GM12892 (cell line): ENCODE data around the genes FAM240B and CNTNAP3B.

- RRBS, result no CpG with 5 or more reads among the region's 3 CpGs
Measured at GRCh38 chr9:38195589-38195864, 126.5 kb upstream of the SHB start.

DNA sequence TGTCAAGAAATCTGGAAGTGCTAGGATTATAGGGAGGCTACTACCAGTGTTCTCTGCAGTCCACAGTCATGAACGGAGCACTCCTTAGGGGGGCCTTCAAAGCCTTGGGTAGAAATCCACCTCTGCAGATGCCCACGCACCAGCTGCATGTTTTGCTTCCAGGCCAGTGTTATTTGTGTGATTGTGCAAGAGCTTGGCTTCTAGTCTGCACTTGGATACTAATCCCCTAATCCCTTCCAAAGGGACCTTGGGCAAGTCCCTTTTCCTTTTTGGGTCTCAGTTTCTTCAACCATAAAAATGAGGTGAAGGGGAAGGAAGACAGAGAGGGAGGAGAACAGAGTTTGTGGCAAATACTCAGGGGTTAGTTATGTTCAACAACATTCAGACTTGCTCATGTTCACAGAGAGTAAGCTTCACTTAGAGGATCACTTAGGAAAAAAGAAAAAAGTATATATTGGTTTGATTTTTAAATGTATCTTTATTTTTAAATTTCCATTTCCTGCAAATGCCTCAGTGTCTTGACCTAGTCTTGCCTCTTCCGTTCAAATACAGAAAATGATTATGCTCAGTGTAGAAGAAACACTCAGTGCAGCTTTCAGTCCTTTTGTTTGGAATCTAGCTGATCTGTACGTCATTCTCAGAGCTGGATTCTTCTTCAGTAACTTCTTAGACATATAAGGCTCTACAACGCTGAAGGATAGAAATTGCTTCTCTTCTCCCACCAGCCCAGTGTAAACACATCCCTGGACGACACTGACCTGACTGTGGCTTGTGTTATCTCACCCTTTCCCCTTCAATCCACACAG is 3.4 kb upstream of the ALDH1B1 start:
- RRBS, result no CpG with 5 or more reads among the region's 6 CpGs

DNA sequence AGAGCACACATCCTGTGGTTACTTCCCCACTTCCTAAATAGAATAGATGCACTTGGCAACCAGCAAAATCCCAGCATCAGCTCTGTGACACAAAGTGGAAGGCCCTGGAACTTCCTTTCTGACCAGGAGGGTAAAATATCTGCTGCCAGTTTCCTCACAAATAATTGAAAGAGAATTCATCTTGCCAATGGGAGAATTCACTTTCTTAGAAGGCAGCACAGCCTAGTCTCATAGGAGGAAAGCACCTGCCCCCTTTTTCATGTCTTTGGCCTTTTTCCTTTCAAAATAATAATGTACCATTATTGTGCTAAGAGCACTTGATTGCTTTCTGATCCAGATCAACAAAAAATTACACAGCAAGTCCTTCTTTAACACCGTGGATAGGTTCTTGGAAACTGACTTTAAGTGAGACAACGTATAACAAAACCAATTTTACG is 7.1 kb upstream of the IGFBPL1 start:
- RRBS, result no CpG with 5 or more reads among the region's 3 CpGs

GRCh38 chr9:38689635-38690078 is 30.3 kb downstream of the FAM240B start:
- RRBS, result no CpG with 5 or more reads among the region's 5 CpGs

DNA sequence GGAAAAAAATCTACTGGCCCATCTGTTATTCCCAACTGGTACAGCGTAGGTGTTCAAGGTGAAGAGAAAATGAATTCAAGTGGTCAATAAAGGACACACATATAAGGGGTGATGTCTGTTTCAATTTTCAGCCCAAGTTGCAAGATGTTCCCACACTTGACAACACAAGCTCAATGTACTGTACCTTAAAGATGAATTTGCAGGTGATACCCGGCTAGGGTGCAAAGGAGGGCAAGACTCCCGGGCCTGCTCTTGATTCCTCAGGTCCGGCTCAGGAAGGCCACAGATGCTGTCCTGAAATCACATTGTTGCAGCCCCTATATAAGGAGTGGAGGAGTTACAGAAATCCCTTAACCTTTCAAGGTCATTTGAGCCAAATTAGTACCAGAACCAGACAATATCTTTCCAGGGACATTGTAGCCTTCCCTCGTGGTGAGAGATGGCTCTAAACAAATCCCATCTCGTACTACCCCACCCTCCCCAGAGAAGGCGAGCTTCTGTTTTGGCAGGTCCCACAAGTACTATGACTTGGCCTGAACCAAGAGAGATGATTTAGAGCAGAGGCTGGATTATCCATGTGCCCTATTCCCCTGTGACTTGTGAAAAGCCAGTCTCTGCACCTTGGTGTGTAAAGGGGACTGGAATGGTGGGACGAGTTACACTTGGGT is at the start of gene FAM240B:
TSS of gene FAM240B (minus strand) at position 296 of the 668 bp plus-strand sequence.
- RRBS, result no CpG with 5 or more reads among the region's 8 CpGs

- RRBS, result no CpG with 5 or more reads among the region's 20 CpGs
Measured at GRCh38 chr9:39874108-39874289, 518.5 kb downstream of the SPATA31A1 start.

GRCh38 chr9:40993163-40993613 is 135.3 kb downstream of the FOXD4L6 start:
- RRBS, result no CpG with 5 or more reads among the region's 6 CpGs

GRCh38 chr9:41026104-41026605 is 102.3 kb downstream of the FOXD4L6 start:
- RRBS, result no CpG with 5 or more reads among the region's 3 CpGs

DNA sequence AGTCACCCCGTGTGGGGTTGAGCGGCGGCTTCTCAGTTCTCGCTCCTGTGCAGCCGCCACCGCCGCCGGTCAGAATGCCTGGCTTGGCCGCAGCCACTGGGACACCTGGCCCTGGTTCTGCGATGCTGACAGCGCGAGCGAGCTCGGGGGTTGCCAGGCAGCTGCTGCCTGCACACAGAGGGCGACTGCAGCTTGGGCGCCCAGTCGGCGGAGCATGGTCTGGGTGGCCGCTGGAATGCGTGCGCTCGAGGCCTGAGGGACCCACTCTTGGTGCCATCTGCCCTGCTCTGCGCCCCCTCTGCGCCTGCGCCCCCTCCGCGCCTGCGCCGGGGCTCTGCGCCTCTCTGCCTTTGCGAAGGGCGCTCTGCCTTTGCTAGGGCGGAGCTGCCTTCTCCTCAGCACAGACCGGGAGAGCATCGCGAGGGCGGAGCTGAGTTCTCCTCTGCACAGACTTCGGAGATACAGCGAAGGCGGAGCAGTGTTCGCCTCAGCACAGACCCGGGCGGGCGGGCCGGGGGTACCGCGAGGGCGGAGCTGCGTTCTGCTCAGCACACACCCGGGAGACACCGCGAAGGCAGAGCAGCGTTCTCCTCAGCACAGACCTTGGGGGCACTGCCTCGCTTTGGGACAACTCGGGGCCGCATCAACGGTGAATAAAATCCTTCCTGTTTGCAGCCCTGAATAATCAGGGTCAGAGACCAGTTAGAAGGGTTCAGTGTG is 84.8 kb upstream of the ZNG1F start:
- RRBS, result no CpG with 5 or more reads among the region's 57 CpGs

- RRBS, result no CpG with 5 or more reads among the region's 28 CpGs
Measured at GRCh38 chr9:41652046-41652626, 463.0 kb upstream of the ZNG1F start.

DNA sequence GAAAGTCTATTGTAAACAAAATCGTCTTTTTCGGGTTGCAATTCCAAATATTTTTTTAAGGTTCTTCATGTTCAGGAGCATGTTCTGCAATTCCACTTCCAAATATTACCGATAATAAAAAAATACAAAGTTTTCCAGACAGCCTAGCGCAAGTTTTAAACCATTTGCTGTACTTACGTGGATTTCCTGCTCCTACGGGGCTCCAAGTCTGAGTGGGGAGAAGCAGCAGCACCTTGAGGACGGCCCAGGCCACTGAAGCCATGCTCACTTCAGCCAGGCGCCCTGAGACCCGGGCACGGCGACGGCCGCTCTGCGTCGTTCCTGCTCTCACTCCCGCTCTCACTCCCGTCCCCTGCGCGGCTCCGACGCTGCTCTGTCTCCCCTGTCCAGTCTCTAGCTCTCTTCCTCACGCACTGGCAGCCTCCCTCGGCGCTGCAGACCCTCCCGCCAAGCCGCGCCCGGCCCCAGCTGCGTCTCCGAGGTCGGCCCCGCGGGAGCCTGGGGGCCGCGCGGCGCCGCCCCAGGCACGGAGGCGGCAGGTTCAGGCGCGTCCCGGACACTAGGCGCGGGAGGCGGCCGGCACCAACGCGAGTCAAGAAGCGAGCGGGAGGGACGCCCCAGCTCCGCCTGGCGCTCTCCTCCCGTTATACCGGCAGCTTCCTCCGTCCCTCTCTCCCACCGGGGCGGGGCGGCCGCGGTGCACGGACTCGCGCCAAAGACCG is at the start of gene CNTNAP3B:
TSS of gene CNTNAP3B (minus strand) at position 594 of the 722 bp plus-strand sequence.
- RRBS, result no CpG with 5 or more reads among the region's 66 CpGs

DNA sequence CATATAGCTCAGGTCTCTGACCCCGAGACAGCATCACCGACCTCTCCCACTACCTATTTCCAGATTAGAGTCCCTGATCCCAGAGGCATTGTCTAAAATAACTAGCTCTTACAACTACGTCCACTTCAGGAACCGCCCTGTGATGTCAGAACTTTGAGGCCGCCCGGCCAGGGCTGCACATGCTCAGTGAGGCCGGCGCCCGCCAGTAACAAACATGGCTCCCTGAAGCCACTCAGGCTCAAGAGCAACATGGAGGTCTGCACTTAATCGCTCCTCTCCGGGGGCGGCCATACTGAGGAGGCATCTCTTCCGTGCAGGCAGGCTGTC is 385.0 kb downstream of the SPATA31A6 start:
- RRBS, result no CpG with 5 or more reads among the region's 13 CpGs

- RRBS, result no CpG with 5 or more reads among the region's 21 CpGs
Measured at GRCh38 chr9:42725475-42726018, 542.1 kb downstream of the SPATA31A6 start.

GRCh38 chr9:62532773-62533109 is 1342.9 kb downstream of the SPATA31A7 start:
- RRBS, result no CpG with 5 or more reads among the region's 16 CpGs

- RRBS, result no CpG with 5 or more reads among the region's 30 CpGs
Measured at GRCh38 chr9:62798686-62799680, 1609.1 kb downstream of the SPATA31A7 start.

DNA sequence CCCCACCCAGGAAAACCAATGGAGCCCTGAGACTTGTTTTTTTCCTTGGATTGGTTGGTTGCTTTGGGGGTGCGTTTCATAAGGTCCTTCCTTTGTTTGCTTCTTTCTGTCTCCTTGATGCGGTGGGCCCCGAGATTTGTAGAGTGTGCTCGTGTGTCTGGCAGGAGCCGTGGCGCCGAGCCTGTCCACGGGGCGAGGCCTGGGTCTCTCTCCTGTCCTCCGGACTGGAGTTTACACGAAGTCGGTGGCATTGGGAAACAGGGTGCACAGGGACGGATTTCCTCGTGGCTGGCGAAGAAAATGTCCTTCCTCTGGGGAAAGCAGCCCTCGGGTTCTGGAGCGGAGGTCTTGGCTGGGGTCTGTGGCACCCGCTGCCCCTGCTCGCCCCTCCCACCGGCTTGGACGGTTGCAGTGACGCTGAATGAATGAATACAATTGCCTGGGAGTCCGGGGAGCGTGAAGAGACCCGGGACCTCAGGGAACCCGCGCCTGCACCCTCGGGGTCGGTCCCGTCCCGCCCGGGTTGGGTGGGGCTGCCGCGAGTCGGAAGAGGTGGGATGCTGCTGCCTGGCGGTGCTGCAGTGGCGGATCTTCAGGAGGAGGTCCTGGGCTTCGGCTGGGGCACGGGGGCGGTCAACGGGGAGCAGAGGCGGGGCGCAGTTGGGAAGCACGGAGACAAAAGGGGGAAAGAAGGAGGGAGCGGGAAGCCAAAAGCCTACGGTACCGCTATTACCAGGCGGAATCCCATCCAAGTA is 1611.9 kb downstream of the SPATA31A7 start:
- RRBS, result no CpG with 5 or more reads among the region's 48 CpGs

- RRBS, result 3% methylated on average over 16 of the region's 42 CpGs
Measured at GRCh38 chr9:62802363-62802981, 1612.6 kb downstream of the SPATA31A7 start.

DNA sequence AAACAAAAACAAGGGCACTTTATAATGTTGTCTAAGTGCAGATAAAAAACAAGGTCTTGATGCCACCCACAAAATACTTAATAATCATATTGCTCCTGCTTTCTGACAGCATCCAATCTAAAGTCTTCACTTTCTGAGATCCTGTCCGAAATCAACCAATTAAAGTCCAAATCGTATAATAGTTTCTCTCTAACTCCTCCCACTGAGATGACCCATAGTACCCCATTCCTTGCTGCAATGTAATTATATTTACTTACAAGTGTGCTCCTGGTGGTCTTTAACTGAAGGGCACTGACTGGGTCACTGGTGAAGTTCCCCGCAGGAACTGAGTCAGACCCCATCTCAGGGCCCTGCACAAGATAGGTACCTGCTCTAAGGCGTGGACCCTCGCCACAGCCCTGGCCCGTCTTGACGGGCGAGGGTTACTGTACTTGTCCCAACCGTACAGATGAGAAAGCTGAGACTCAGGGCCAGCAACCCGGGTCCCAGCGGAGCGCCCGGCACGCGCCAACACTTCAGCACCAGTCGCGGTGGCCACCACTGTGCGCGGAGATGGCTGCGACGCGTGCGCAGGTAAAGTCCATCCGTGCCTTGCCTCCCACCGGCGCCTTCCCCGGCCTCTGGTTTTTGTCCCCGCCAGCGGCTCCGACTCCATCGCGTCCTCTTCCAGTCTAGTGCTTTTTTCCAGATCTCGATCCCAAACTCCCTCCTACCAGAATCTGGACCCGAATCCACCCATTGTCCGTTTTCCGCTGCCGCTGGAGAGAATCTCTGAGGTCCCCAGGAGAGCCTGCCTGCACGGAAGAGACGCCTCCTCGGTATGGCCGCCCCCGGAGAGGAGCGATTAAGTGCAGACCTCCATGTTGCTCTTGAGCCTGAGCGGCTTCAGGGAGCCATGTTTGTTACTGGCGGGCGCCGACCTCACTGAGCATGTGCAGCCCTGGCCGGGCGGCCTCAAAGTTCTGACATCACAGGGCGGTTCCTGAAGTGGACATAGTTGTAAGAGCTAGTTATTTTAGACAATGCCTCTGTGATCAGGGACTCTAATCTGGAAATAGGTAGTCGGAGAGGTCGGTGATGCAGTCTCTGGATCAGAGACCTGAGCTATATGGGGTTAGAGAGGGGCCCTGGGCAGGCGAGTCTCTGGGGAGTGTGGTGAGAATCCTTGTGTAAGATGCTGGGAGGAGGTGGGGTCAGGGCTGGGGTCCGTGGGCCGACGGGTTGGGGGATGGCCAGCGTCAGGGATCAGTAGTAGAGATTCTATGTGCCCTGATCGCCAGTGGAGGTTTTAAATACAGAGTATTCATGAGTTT is 1707.8 kb downstream of the SPATA31A7 start:
- RRBS, result no CpG with 5 or more reads among the region's 58 CpGs

DNA sequence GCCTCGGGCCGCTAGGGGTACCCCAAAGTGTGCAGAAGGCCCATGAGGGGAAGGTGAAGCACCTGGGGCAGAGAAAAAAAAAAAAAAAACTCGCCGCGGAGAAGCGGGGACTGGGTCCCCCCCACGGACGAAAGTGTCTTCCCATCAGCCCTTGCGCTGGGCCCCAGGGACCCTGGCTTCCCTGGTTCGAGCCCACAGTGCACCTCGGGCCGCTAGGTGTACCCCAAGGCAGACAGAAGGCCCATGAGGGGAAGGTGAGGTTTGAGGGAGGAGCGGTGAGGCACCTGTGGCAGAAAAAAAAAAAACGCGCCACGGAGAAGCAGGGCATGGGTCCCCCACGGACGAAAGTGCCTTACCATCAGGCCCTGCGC is 1577.0 kb downstream of the FOXD4L5 start:
- RRBS, result no CpG with 5 or more reads among the region's 19 CpGs

DNA sequence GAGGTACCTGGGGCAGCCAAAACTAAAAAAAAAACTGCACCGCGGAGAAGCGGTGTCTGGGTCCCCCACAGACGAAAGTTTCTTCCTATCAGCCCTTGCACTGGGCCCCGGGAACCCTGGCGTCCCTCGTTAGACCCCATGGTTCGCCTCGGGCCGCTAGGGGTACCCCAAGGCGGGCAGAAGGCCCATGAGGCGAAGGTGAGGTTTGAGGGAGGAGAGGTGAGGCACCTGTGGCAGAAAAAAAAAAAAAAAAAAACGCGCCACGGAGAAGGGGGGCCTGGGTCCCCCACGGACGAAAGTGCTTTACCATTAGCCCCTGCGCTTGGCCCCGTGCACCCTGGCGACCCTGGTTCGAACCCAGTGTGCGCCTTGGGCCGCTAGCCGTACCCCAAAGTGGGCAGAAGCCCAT is 1576.2 kb downstream of the FOXD4L5 start:
- RRBS, result no CpG with 5 or more reads among the region's 24 CpGs